ENCODE measurements around a stretch of chrX.

DNA sequence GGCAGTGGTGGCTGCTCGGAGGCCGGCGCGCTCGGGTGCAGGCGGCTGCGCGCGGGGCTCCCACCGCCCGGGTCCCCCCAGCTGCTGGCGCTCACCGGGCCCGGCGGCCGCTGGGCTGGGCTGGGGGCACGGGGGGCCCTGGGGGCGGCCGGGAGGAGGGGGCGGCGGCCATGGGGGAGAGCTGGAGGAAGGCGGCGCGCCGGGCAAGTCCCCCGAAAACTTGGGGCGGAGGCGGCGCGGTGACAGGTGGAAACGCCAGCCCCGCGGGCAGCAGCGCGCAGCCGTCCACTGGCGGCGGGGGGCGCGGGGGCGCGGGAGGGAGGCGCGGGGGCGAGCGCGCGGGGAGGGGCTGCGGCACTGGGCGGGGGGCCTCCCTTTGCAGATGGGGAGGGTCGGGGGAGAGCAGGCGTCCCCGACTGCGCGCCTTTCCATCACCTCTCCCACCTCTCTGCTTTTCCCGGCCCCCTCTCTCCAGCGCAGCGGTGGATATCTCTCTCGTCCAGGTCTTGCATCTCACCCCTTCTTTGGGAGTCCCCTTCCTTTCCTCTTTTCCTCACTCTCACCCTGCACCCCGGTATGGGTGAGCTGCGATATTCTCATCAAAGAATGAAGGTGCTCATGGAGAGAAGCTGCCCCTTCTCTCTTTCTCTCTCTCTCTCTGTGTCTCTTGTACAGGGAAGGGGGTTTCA, 83.7 kb upstream of the DHRSX start:
- CAGE, long polyA plus RNA, result no peak
- RRBS, result 4% methylated on average over 24 of the region's 61 CpGs

GRCh38 chrX:2708131-2708491, 17.0 kb downstream of the CD99 start:
- CAGE, long polyA plus RNA, result no peak
- RRBS, result no CpG with 5 or more reads among the region's 7 CpGs

GRCh38 chrX:2743615-2744007, 8.2 kb upstream of the XG start:
- CAGE, long polyA plus RNA, result no peak
- RRBS, result no CpG with 5 or more reads among the region's 12 CpGs

GRCh38 chrX:2962131-2962847, 1.9 kb downstream of the ARSL start:
- CAGE, long polyA plus RNA, result no peak
- RRBS, result no CpG with 5 or more reads among the region's 15 CpGs

DNA sequence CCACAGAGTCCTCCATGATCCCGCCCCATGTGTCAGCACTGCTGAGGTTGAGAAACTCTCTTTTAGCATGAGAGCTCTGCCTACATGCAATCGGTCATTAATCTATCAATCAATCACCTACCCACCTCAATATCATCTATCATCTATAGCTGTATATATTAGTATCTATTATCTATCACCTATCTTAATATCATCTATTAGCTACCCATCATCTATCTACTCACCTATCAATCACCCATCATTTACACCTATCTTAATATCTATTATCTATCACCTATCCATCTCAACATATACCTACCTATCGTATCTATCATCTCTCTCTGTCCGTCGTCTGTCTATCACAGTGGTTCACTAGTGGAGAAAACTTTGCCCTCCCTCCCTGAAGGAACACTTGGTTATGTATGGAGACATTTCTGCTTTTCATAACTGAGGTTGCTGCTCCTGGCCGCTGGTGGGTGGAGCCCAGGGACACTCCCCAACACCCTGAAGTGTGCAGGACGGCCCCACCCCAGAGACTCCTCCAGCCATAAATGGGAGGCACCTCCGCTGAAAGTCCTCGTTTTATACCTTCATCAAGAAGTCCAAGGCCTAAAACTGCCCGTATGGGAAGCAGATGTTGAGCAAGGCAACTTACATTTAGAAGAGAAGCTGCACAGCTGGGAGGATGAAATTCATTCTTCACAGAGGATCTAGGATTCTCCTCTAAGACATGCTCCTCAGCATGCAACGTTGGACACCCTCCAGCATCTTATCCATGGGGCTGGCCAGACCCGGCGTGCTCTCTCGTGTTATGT, 43.7 kb downstream of the PRKX start:
- CAGE, long polyA plus RNA, result no peak
- RRBS, result no CpG with 5 or more reads among the region's 14 CpGs

DNA sequence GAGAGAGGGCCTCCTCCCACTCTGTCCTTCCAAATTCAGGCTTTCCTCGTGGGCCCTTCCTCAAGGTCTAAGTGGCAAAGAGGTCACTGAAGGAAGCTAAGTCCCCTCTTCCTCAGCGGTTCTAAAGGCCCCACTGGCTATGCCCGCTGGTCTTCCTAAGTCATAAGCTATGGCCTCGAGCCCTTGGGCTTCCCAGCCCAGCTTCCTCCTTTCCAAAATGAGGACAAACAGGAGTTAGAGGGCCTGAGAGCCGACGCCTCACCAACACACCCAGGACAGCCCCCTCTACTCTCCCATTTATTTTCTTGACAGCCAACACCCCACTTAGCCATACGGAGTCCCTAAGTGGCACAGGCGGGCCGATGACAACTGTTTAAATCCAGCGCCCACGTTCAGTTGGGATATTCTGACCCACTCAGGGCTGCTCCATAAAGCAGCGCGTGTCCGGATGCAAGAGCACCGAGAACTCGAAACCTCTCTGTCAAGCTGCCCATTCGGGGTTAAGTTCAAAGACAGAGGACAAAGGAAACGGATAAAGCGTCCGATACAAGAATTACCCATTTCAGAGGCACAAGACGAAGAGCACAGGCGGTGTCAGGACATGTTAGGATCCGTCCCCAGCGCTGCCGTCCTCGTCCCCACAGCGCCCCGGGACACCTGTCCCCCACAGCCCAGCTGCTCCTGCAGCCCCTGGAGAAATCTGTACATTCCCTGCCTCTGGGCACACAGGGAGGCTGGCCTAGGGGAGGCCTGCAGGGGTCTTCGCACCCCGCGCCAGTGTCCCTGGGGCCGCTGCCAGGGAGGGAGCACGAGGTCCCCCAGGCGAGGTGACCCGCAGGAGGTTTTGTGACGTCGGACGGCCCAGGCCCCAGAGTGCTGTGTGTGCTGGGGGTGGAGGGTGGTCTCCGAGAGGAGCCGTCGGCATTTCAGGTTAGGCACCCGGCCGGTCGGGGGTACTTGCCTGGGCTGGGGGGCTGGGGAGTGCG, 1.2 kb downstream of the PRKX start:
- CAGE, long polyA plus RNA, result no peak
- RRBS, result 0% methylated on average over 3 of the region's 45 CpGs

DNA sequence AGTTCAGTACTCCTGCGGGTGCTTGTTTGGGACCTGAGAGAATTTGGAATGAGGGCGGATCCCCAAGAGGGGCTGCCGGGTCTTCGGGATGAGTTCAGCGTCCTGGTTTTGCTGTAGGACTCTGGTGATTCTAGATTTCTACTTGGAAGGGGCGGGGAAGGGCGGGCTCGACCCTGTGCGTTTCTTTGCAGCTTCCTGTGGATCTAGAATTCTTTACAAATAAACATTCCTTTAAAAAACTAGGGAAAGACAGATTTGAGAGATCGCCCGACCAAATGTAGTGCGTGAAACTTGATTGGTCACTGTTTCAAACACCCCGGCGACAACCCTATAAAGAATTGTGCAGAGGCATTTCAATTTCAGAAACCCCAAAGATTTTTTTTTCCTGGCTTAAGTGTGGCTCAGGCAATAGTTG, 777 bp upstream of the PRKX start:
- CAGE, long polyA plus RNA, result no peak
- RRBS, result no CpG with 5 or more reads among the region's 14 CpGs

- CAGE, long polyA plus RNA, result no peak
- RRBS, result no CpG with 5 or more reads among the region's 5 CpGs
Observed at GRCh38 chrX:3743529-3743996, 30.1 kb upstream of the PRKX start.

- CAGE, long polyA plus RNA, result no peak
- RRBS, result no CpG with 5 or more reads among the region's 6 CpGs
Observed at GRCh38 chrX:3822862-3823427, 109.5 kb upstream of the PRKX start.

DNA sequence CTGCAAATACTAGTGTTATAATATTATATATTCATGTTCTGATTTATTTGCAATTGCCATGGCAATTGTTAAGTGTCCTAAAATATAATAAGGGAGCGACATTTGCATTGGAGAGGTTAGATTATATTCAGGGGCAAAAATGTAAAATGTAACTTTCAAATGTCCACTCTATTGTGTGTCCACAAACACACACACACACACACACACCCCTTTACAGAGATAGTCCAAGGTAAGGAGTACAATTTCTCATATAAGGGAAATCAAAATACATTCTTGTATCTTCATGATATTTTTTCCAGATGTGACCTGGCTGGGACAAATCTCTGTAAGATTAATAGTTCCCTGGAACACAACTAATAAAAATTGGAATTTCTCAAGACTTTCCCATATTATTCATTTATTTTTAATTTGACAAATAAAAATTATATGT, 847.1 kb upstream of the PRKX start:
- CAGE, long polyA plus RNA, result no peak
- RRBS, result no CpG with 5 or more reads among the region's 1 CpG

- CAGE, long polyA plus RNA, result no peak
- RRBS, result no CpG with 5 or more reads among the region's 5 CpGs
Observed at GRCh38 chrX:6002006-6002544, 226.6 kb downstream of the NLGN4X start.

- CAGE, long polyA plus RNA, result no peak
- RRBS, result no CpG with 5 or more reads among the region's 17 CpGs
Observed at GRCh38 chrX:6225379-6225899, 3.2 kb downstream of the NLGN4X start.

DNA sequence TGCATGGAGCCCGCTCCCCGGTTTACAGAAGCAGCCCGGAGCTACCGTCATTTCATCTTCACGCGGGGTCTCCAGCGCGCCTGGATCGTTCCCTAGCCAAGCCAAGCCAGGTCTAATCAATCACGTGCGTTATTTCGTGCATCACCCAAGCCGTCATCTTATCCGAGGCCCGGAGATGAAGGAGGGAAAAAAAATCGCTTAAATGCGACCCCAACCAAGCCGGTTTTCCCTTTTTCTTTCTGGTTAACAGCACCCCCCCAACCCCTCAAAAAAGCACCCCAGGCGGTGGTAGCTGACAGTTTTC, 1.1 kb downstream of the NLGN4X start:
- CAGE, long polyA plus RNA, result no peak
- RRBS, result no CpG with 5 or more reads among the region's 19 CpGs

DNA sequence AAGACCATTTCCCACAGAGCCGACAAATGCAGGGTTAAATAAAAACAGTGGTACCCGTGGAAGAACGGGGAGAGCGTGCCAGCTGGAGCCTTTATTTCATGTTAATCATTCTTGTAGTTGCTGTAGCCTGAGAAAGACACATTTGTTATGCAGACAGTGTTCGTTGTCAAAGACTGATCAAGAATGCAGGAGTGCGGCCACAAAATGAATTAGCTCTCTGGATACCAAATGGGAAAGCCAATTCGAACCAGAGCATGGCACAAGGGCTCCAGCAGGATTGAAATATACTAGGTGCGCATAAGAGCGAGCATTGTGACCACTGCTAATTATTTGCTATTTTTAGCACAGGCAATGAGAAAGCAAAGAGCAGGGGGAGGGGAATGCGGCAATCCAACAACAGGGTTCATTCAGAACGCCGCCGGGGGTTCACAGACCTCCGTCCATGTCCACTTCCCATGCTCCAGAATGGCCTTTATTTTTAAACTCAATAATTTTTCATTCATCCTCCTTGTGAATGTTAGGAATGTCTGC, 243.9 kb upstream of the VCX3A start:
- CAGE, long polyA plus RNA, result no peak
- RRBS, result no CpG with 5 or more reads among the region's 14 CpGs

DNA sequence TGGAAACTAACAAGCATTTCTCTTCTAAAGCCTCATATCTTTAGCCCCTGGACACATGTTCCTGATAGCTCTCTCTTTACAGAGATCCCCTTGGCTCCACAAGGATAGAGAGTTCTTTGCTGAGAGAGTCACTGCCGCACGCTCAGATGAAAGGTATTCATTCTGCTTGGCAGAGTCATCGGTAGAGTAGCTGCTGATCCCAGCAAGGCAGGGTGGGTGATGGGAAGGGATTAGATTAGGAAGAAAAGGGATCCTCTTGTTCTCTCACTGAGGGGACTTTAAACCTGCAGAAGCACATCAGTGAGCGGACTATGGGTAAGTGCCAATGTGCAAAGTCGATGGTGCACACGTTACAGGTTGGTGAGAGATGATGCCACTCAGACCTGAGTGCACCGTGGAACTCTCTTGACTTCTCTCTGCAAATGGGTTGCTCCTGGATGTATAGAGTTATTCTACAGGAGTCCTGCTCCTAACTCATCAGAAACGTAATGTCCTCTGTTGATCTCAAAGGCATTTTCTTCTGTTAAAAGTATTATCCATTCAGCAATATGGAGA, 135.1 kb upstream of the STS start:
- CAGE, long polyA plus RNA, result no peak
- RRBS, result no CpG with 5 or more reads among the region's 8 CpGs

DNA sequence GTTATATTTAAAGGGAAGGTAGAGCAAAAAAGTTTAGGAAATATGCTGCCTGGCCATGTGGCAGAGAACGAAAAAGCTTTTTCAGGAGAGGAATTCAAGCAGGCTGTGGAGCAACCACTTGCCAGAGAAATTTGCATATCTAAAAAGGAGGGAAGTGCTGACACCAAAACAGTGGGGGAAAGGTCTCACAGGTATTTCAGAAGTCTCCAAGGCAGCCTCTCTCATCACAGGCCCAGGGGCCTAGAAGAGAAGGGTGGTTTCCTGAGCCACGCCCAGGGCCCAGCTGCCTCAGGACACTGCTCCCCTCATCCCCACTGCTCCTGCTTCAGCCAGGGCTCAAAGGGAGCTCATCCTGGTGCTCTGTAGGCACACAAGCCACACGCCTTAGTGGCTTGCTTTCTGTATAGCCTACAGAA, 29.9 kb upstream of the STS start:
- CAGE, long polyA plus RNA, result no peak
- RRBS, result no CpG with 5 or more reads among the region's 3 CpGs

GRCh38 chrX:7146858-7147107, 729 bp upstream of the STS start:
- CAGE, long polyA plus RNA, result no peak
- RRBS, result no CpG with 5 or more reads among the region's 2 CpGs

DNA sequence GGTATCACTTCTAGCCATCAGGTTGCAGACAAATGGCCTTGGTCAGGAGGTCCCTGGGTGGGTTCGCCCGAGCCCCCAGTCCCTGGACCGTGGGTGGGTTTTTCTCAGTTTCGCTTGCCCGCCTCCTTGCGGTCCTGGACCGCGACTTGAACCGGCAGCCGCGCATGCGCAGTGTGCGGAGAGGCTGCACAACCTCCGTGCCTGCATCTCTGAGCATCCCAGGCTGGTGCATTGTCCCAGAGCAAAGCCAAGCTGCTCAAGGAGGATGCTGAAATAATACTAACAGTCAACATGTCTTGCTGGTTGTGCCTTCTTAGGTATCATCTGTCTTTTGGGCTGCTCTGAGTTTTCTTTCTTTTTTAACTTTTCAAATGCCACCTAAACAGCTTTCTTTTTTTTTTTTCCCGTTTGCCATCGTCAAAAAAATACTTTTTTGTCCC, 623 bp upstream of the PUDP start:
- CAGE, long polyA plus RNA, result no peak
- RRBS, result no CpG with 5 or more reads among the region's 16 CpGs

- CAGE, long polyA plus RNA, result no peak
- RRBS, result no CpG with 5 or more reads among the region's 18 CpGs
Observed at GRCh38 chrX:8170594-8170863, 538 bp downstream of the VCX2 start.

- CAGE, long polyA plus RNA, result no peak
- RRBS, result no CpG with 5 or more reads among the region's 2 CpGs
Observed at GRCh38 chrX:9379679-9379991, 85.2 kb upstream of the TBL1X start.

Data from BJ (cell line).